ENCODE measurements around a stretch of chr6.

GRCh38 chr6:356836-357332 is 34.7 kb upstream of the IRF4 start:
- PRO-cap, result no peak

- PRO-cap, result no peak
Observed at GRCh38 chr6:389523-390521, 1.7 kb upstream of the IRF4 start.

DNA sequence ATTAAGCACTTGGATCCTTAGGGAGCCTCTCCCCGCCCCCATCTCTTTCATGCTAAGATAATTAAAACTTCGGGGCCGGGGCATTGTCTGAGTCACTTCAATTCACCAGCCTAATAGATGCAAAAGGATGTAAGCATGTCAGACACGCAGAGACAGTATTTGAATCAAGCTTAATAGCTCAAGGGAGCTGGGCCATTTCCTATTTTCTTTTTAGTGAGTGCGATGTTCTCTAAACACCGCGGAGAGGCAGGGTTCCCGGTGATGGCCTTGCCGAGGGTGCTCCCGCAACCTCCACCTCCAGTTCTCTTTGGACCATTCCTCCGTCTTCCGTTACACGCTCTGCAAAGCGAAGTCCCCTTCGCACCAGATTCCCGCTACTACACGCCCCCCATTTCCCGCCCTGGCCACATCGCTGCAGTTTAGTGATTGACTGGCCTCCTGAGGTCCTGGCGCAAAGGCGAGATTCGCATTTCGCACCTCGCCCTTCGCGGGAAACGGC is 534 bp upstream of the IRF4 start:
- PRO-cap, result no peak

- PRO-cap, result no peak
Observed at GRCh38 chr6:408533-408969, 17.0 kb downstream of the IRF4 start.

DNA sequence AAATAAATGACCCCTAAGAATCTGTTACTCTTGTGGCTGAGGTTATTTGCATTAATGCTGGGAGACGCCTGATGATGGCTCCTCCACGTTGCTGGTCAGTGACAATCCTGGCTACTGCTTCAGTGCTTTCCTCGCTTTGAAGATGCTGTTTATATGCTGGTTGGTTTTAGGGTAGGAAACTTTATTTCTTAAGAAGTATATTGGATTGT is 47.3 kb downstream of the HUS1B start:
- PRO-cap, result no peak

GRCh38 chr6:671869-672475 is 15.1 kb upstream of the HUS1B start:
- PRO-cap, result no peak

GRCh38 chr6:711733-711937 is 18.7 kb upstream of the EXOC2 start:
- PRO-cap, result no peak

DNA sequence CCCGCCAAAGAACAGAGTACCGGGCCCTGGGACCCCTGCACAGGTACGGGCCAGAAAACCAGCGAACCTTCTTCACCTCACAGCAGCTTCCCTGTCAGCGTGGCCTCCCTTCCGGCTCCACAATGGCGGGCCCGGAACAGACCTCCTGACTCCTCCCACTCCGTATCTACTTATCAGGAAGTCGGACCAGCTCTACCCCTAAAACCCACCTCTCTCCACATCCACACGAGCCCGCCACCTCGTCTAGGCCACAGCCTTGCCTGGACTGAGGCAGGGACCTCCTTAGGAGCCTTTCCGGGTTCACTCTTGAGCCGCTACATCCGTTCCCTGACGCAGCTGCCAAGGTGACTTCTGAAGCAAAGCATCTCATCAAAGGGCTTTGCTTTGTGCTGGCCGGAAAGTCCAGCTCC is 308.5 kb upstream of the FOXQ1 start:
- PRO-cap, result no peak

DNA sequence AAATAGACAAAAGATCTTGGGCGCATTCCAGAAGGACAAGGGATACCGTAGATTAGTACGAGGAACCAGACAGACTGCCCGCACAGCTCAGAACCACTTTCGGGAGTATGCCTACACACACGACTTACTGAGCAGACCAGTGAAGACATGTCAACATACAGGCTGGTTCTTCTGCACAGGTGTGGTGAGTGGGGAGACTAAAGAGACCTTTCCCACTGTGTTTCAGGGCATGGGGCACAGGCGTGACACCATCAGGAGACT is 15.8 kb upstream of the FOXQ1 start:
- PRO-cap, result no peak

DNA sequence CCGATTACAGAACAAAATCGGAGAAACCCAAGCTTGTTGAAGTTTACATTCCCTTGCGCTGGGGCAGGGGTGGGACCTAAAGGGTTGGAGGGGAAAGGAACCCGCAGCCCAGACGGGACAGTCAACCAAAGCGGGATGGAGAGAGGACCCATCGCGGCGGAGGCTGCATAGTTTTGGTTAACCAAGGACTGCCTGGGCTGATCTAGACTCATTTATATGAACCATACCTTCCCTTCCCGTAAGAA is 3.7 kb upstream of the FOXF2 start:
- PRO-cap, result no peak

GRCh38 chr6:1394019-1394292 is 4.6 kb downstream of the FOXF2 start:
- PRO-cap, result no peak

DNA sequence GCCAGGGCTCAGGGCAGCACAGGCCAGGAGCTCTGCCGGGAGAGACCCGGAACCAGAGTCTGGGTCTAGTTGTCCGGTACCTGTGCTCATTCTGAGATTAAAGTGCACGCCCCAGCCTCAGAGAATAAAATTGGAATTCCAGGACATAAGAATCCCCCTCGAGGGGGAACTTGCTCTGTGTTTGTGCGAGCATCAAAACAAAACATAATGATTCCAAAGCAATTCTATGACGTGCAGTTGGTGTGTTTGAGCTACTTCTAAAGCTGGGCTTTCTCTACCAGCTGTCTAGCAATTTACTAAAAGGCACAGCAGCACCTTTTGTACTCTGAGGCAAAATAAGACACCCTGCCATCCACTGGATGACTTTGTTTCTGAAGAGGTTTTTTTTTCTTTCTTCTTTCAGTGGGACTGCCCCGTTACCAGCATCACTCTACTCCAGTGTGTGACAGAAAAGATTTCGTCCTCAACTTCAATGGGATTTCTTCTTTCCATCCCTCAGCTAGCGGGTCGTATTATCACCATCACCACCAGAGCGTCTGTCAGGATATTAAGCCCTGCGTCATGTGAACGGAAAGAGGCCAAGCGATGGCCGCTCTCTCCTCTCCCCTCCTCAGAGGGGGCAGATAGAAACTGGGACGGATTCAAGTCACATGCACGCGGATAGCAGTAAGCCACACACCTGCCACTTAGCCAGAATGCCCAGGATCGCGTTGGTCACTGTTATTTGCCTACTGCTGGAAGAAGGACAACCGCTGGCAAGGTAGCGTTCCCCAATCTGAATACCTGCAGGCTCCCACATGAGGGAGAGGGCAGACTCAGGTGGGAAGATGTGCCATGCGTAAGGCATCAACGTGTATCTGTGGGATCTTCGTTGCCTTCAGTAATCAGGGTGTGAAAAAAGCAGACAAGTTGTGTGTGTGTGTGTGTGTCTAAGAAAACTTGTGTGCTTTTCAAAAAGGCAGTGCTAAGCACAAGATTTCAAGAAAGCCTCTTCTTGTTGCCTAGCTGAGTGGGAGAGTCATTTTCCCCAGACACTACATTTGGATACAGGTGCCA is 5.2 kb downstream of the FOXF2 start:
- PRO-cap, result no peak

GRCh38 chr6:1606402-1607297 is 3.1 kb upstream of the FOXC1 start:
- PRO-cap, result no peak

DNA sequence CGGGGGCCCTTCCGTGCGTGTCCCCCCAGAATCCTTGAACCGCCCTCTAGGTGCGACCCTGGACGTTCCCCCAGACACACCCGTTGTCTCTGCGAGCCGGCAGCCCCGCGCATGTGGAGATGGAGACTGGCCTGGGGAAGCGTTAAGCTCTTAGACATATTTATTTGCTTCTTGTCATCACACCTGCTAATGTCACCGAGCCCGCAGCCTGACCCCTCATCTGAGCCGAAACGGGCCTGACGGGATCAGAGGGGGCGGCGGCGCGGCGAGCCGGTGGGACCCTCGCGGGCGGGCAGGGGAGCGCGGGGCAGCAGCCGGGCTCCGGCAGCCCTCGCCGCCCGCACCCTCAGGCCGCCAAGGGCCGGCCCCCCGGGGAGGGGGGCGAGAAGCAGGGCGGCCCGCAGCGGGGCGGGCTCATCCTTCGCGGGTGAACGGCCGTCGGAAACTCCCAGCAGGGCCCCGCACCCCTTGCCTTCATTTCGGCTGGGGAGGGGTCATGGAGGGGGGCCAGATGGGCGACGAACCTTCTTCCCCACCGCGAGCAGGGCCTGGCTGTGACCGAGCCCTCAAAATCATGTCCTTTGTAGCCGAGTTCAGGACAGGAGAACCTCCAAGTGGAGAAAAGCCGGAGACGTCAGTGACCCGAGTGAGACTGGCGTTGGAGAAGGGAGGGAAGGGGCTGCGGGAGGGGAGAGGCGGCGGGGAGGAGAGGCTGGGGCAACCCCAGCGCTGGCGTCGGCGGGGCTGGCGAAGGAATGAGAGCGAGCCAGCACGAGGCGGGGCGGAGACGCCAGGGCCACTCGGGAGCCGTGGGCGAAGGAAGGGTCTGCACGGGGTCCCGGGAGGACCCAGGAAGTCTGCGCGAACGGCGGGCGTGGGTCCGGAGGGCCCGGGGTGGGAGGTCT is 733 bp upstream of the FOXC1 start:
- PRO-cap, result no peak

DNA sequence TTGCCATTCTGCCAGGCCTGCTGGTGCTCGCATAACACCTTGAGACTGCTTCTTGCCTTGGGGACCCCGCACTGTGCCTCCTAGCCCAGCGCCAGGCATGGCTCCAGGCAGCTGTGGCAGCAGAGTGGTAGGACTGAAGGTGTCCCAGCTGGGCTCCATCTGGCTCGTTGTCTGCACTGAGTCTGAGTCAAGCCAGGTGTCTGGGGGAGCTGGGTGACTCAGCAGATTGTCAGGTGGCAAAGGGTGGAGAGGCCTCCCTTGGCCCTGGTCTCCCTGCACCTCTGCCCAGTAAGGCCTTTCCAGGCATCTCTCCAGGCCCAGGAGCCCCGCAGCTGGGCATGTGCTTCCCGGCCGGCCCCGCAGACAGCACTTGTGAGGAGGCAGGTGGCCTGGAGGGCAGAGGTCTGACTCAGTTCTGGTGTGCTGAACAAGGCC is 27.3 kb downstream of the FOXC1 start:
- PRO-cap, result no peak

DNA sequence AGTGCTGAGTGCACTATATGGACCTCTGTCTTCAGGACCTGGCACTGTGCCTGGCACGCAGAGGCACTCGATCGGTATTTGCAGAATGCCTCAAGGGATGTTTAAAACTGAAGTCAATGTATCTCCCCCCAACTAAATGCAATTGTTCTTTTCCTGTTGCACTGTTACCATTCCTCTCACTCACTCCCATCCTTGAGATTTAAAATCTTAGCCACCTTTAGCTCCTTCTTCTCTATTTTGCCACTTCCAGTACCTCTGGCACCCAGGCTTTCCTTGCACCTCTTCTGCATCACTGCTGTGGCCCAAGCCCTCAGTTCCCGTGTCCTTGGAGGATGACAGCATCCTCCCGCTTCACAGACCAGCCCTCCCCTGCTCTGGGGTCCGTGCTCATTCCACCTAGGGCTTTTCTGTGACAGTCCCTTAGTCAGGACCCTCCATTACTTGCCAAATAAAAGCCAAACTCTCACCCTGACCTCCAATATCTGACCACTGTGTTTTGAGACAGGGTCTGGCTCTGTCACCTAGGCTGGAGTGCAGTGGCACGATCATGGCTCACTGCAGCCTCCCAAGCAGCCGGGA is 36.3 kb downstream of the FOXC1 start:
- PRO-cap, result no peak

- PRO-cap, result no peak
Observed at GRCh38 chr6:2221847-2222046, 23.7 kb downstream of the GMDS start.

DNA sequence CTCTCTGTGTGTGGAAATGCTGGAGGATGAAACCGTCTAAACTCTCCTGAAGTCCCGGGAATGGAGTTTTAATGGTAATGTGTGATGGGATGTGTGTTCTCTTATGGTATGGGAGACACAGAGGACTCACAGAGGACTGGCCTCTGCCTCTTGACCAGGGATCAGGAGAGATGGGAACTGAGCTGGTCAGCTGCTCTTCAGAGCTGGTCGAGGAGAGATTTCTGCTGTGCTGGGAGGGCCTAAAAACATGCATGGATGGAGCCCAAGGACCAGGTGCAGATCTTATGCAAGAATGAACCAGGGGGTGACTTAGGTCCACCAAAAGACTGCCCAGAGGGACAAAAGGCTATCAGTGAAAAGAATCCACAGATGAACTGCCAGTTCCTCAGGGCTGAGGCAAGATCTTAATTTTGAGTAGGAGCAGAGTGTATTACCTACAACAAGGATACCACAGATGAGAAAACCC is 27.3 kb upstream of the GMDS start:
- PRO-cap, result no peak

DNA sequence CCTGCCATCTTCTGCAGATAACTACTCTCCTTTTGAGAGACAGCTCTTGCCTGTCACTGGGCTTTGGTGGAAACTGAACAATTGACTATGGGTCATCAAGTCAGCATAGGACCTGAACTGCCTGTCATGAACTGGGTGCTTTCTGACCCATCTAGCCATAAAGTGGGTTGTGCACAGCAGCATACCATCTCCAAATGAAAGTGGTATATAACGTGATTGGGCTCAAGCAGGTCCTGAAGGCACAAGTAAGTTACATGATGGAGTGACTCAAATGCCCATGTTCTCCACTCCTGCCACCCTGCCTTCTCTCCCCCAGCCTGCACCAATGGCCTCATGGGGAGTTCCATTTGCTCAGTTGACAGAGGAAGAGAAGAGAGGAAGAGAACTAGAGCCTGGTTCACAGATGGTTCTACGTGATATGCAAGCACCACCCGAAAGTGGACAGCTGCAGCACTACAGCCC is 59.3 kb upstream of the GMDS start:
- PRO-cap, result no peak

- PRO-cap, result no peak
Observed at GRCh38 chr6:2480564-2481011, 235.2 kb upstream of the GMDS start.

All from A673 (cell line).